Hepatocyte (in vitro differentiated cells and primary cell): ENCODE measurements around the genes OOSP3 and MS4A2.

DNA sequence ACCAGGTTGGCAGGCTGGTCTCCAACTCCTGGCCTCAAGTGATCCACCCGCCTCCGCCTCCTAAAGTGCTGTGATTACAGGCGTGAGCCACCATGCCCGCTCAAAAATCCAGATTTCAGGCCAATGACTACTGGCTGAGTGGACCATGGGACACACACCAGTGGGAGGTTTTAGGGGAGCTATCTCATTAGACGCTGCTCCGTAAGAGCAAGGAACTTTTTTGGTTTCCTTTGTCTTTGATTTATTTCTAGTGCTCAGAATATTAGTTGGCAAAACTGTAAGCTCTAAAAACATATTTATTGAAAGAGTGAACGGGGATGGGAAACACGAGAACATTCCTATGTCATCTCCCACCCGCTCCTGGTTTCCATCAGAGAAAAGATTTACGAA is 1.1 kb downstream of the MRPL16 start:
- RAMPAGE, long total RNA, result no peak
- RRBS, result no CpG with 5 or more reads among the region's 10 CpGs

- RAMPAGE, long total RNA, result no peak
- RRBS, result no CpG with 5 or more reads among the region's 5 CpGs
Measured at GRCh38 chr11:59878482-59878986, at the start of gene OOSP3. Gene OOSP3, plus strand, starts transcription at chr11:59878782.

GRCh38 chr11:60088428-60088858 is at the start of gene MS4A2:
Gene MS4A2, plus strand, starts transcription at chr11:60088664.
- RAMPAGE, long total RNA, result no peak
- RRBS, result no CpG with 5 or more reads among the region's 1 CpG

GRCh38 chr11:60169260-60169635 is 13.6 kb downstream of the MS4A6A start:
- RAMPAGE, long total RNA, result no peak
- RRBS, result no CpG with 5 or more reads among the region's 5 CpGs

DNA sequence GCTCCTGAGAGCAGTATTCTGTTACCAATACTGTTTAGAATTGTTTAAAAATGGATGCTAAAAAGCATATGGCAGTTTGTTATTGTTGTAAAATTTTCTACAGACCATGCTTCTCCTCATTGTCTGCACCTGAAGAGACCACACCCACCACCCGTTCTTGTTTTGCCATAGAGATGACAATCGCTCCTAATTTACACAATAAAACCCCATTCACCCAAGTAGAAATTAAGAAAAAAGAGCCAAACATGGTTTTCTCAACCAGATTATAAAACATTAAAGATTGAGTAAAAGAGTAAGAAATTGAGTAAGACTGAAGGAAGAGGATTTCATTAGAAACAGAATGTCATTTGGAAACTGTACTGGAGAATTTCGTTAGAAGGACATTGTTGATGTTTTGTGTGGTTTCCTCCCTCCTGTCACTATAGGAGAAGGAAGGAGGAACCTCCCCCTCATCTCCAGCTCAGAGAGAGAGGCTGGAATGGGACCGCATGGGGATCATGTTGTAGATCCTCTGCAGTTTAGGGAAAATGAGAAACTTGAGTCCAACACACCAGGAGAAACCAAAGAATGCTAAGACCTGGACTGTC is 14.3 kb upstream of the MS4A7 start:
- RAMPAGE, long total RNA, result no peak
- RRBS, result no CpG with 5 or more reads among the region's 4 CpGs

DNA sequence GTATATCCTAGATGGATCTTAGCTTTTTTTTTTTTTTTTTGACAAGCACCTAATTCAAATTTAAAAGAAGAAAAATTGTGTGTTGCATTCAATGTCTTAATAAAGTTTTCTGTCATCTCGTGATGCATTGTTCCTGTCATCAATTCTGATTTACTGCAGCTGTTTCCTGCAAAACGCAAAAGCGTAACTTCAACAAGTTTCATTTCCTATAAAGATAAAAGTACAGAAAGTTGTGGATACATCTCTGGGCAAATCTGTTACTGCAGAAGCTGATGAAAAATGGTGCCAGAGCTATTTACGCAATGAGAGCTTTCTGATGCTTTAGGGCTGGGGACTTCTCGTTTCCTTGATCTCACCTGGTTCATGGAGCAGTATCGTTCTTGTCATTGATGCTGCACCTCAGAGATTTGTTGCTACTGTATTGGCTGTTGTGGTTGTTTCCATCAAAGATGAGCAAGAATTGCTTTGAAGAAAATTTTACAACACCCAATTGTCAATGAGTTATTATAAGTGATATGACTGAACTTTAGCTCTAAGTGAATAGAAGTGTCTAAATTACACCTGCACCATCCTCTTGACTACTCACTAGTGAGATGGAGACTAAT is 15.5 kb upstream of the MS4A12 start:
- RAMPAGE, long total RNA, result no peak
- RRBS, result no CpG with 5 or more reads among the region's 6 CpGs

- RAMPAGE, long total RNA, result no peak
- RRBS, result no CpG with 5 or more reads among the region's 1 CpG
Measured at GRCh38 chr11:60504172-60504490, 11.1 kb upstream of the MS4A13 start.

- RAMPAGE, long total RNA, result no peak
- RRBS, result no CpG with 5 or more reads among the region's 20 CpGs
Measured at GRCh38 chr11:60912373-60913024, 1.5 kb upstream of the TMEM109 start.

DNA sequence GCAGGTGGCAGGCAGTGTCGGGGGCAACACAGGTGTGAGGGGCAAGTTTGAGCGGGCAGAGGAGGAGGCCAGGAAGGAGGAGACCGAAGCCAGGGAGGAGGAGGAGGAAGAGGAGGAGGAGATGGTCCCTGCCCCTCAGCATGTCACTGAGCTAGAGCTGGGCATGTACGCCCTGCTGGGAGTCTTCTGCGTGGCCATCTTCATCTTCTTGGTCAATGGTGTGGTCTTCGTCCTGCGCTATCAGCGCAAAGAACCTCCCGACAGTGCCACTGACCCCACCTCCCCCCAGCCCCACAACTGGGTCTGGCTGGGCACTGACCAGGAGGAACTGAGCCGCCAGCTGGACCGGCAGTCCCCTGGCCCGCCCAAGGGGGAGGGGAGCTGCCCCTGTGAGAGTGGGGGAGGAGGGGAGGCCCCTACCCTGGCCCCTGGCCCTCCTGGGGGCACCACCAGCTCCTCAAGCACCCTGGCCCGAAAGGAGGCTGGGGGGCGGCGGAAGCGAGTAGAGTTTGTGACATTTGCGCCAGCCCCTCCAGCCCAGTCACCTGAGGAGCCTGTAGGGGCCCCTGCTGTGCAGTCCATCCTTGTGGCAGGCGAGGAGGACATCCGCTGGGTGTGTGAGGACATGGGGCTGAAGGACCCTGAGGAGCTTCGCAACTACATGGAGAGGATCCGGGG is 12.1 kb downstream of the TMEM132A start:
- RAMPAGE, long total RNA, result no peak
- RRBS, result no CpG with 5 or more reads among the region's 21 CpGs

DNA sequence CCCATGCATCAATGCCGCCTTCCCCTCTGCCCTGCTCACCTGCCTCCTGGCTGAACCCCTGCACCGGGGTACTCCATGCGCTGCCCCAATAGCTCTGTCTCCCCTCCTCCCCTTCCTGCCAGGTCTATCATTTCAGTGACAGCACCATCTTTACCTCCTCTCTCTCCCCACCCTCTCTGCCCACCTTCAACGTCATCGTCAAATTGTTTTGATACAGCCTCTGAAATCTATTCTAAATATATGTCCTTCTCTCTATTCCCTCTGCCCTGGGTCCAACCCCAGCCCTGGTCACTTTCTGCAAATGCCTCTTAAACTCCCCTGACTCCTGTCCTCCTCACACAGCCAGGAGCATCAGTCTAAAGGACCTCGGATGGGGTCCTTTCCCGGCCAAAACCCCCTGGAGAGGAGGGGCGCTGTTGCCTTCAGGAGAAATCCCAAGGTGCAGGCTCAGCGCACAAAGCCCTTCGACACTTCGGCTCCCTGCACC is 13.8 kb downstream of the SLC15A3 start:
- RAMPAGE, long total RNA, result no peak
- RRBS, result no CpG with 5 or more reads among the region's 11 CpGs

- RAMPAGE, long total RNA, result no peak
- RRBS, result no CpG with 5 or more reads among the region's 6 CpGs
Measured at GRCh38 chr11:60953730-60954110, 1.7 kb upstream of the SLC15A3 start.

DNA sequence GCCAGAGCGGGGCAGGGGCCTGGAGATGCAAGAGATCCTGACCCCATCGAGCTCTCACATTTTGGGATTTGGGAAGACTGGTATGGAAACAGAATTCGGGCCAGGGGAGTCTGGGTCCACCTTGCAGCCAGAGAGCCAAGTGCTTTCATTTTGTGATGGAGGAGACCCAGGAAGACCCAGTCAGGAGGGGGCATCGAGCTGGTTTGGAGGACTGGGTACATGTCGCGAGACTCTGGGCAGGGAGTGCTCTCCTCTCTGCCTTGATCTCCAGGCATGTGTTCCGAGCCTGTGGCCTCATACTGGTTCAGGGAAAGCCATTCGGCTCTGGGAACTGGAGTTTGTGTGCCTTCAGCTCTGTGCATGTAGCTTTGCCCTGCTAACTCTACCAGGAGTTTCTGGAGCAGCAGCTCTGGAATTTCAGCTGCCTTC is 1.1 kb downstream of the CD6 start:
- RAMPAGE, long total RNA, result no peak
- RRBS, result no CpG with 5 or more reads among the region's 8 CpGs

DNA sequence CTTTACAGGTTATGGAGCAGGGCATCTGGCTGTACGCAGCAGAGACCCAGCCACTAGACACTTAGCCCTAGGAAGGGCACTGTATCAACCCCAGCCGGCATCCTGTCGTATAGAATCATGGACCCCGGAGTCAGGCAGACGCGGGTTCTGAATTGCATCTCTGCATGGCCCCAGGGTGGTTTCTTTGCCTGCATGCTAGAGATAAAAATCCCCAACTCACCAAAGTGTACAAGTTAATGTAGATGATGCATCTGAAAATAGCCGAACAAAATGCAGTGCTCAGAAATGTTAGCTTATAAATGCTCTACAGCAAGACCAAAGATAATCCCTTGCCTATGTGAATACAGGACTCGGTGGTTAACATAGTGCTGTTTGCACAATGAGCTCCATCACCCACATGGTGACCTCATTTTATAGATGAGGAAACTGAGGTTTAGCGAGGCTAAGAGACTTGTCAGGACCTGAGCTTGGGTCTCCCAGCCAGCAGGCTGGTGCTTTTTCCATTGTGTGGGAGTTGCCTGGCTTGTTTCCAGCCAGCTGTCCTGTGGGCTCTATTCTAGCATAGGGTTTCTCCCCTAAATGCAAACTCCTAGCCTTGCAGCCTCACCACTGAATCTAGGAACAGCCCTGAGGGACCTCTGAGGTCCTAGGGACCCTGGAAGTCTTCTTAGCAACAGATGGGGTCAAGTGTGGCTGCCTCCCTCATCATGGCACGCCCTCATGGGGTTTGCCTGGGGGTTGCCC is 7.3 kb downstream of the CD6 start:
- RAMPAGE, long total RNA, result no peak
- RRBS, result no CpG with 5 or more reads among the region's 10 CpGs

DNA sequence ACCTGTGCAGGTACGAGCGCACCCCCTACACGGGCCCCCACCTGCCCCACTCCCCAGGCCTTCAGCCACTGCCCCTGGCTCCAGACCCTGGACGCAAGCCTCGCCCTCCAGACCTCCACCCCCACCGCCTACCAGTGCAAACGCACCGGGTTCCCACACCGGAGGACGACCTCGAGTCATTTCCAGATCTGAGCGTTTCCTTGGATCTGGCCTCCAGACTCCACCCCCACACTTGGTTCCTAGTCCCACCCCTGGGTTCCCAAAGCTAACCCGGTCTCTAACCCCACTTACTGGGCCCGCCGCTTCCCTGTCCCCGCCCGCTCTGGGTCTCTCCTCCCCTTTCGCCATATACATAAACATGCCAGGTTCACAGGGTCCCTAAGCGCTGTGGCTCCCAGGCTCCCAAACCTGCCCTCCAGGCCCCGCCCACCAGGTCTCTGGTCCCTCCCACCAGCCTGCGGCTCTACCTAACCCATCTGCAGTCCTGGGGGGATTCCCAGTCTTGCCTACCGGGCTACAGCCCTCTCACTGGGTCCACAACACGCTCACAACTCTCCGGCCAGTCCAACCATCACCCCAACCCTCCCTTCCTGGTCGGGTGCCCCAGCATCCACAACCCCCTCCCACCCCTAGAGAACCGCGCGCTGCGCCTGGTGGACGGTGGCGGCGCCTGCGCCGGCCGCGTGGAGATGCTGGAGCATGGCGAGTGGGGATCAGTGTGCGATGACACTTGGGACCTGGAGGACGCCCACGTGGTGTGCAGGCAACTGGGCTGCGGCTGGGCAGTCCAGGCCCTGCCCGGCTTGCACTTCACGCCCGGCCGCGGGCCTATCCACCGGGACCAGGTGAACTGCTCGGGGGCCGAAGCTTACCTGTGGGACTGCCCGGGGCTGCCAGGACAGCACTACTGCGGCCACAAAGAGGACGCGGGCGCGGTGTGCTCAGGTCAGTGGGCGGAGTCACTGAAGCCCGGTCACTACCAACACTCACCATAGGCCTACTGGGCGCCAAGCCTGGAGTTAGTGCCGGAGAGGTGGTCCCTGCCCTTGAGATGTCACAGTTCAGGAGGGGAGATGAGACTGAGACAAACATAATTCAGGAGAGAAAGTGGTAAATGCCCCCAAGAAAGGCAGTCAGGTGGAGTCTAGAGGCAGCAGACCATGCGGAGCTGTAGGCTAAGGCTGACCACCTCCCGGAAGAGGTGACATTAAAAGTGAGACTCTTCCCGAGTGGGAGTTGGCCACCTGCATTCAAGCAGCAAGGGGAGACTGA is 36.9 kb downstream of the CD6 start:
- RAMPAGE, long total RNA, result no peak
- RRBS, result 27% methylated on average over 16 of the region's 62 CpGs

GRCh38 chr11:61022754-61023265 is 51.3 kb downstream of the CD6 start:
- RAMPAGE, long total RNA, result no peak
- RRBS, result no CpG with 5 or more reads among the region's 11 CpGs

- RAMPAGE, long total RNA, result no peak
- RRBS, result no CpG with 5 or more reads among the region's 11 CpGs
Measured at GRCh38 chr11:61092186-61092820, 10.0 kb upstream of the CD5 start.

DNA sequence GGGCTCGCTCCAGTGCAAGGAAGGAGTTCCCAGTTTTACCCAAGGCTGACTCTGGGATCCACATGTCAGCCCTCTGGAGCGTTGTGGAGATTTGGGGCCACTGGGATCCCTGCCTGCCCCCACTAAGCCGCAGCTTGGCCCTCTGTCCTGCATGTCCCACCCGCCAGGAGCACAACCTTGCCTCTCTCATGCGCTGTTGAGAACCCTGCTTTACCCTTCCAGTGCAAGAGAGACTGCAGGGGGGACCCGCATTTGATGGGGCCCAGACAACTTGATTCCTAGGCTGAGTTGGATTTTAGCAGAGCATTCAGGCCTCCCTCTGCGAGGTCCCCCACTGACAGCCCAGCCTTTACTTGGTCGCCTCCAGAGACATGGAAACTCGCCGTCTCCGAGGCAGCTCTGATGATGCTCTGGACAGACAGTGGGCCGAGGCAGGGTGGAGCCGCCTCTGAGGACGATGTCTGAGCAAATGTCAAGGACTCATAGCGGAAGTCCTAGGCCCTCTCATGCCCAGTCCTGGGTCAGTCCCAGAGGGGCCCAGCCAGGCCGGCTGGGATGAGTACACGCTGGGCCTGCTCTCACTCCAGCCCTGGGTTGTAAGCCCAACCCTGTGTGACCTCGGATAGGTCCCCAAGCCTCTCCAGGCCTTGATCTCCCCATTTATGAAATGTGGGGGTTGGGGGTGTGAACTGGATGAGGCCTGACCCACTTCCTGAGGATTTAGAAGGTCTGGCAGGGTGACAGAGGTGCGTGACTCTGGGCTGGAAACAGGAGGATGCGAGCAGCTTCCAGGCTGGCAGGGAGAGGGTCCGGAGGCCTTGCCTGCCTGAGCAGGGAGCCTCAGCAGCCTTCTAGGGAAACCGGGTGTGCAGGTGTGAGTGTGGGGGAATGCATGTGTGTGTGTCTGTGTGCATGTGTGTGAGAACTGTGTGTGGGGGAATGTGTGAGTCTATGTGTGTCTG is 642 bp downstream of the CD5 start:
- RAMPAGE, long total RNA, result no peak
- RRBS, result 90% methylated on average over 2 of the region's 22 CpGs

- RAMPAGE, long total RNA, result no peak
- RRBS, result no CpG with 5 or more reads among the region's 7 CpGs
Measured at GRCh38 chr11:61110640-61111076, 8.4 kb downstream of the CD5 start.

DNA sequence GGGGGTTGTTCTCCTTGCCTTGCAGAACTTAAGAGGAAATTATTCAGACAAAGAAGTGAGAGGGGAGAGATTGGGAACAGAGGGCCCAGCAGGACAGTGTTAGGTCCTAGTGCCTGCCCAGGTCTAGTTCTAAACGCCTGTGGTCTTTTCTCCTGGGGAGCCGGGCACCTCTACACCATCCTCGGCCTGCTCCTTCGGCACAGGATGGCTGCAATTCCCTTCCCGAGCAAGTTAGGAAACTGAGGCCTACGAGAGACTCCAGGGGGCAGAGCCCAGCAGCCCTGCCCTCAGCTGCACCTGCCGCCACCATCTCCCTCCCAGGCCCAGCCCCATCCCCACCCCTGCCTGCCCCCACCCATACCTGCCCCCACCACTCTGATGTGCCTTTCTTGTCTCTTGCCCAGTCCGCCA is 21.2 kb downstream of the CD5 start:
- RAMPAGE, long total RNA, result no peak
- RRBS, result no CpG with 5 or more reads among the region's 8 CpGs

DNA sequence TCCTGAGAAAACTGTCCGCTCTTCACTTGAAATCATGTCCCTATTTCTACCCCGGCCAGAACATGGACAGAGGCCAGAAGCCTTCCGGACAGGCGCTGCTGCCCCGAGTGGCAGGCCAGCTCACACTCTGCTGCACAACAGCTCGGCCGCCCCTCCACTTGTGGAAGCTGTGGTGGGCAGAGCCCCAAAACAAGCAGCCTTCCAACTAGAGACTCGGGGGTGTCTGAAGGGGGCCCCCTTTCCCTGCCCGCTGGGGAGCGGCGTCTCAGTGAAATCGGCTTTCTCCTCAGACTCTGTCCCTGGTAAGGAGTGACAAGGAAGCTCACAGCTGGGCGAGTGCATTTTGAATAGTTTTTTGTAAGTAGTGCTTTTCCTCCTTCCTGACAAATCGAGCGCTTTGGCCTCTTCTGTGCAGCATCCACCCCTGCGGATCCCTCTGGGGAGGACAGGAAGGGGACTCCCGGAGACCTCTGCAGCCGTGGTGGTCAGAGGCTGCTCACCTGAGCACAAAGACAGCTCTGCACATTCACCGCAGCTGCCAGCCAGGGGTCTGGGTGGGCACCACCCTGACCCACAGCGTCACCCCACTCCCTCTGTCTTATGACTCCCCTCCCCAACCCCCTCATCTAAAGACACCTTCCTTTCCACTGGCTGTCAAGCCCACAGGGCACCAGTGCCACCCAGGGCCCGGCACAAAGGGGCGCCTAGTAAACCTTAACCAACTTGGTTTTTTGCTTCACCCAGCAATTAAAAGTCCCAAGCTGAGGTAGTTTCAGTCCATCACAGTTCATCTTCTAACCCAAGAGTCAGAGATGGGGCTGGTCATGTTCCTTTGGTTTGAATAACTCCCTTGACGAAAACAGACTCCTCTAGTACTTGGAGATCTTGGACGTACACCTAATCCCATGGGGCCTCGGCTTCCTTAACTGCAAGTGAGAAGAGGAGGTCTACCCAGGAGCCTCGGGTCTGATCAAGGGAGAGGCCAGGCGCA is 24.3 kb downstream of the CD5 start:
- RAMPAGE, long total RNA, result no peak
- RRBS, result no CpG with 5 or more reads among the region's 27 CpGs